Bile duct (tissue), 1 donor: ENCODE measurements around the gene ADAMTS17.

DNA sequence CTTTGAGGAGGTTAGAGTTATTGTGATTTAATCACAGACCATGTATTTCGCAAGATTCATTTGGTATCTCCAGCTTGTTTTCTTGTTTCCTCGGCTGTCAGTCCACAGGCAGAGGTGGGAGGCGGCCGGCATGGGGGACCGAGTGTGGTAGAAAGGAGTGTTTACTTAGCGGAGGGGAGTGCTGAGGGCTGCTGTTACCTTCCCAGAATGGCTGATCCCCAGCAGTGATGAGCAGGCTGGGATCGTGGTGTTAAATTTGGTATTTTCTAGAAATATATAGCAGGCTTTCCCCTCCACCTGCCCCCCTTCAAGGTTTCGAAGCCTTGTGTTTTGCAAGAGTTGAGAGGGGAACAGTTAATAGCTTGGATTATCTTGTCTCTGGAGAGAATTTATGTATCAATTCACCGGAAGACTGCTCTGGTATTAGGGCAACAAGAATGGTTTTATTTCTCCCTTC lies 151.2 kb downstream of the IGF1R start:
- PRO-cap = no peak

DNA sequence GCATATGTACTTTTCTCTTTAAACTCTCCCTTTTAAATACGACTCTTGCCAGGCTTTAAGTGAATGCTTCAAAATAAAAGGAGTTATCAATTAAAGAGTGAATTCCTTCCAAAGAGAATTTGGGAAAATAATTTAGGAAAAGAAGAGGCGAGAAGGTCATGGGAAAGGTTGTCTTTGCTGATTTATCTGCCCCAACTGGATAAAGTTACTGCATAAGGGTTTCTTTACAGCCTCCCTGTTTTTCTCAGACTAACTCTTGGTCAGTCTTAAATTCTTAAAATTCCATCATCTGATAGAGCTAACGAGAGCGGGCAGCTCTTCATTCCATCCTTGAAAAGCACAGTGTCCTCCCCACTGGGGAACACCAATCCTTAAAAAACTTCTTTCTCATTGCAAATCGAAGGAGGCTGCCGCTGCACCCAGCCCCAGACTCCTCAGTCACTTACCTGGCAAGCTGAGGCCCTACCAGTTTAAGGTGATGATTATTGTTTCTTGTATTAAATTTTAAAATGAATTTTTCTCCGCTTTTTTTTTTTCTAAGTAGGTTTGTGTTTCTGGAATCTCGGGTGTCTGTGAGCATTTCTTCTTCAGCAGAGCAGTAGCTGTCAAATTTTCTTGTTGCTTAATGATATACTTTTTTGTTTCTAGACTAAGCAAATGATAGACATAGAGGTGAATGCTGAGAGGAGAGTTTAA lies 107.2 kb downstream of the PGPEP1L start:
- PRO-cap = no peak

DNA sequence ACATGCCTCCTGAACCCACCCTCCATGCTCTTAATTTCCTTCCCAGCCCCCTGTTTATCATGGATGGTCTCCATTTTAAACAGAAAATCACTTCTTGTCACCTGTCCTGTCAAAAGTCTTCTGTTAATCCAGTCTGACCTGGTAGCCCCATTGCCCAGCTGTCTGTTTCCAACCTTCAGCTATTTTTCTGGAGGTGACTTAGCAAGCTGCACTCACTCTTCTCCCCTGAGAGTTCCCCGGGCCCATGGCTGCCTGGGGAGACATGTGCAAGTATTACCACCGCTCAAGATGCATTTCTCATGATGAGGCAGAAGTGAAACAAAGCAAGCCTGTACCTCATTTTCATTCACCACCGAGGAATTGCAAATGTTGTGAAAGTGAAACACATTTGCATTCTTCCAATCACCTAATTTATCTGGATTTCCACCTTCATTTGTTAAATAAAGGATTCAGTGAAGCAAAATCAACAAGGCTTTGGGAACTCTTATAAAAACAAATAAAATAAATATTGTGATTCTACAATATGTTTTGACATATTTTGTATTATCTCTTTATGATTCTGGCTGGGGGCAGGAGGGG lies 14.5 kb upstream of the SYNM start:
- PRO-cap = no peak

GRCh38 chr15:99105397-99106420 lies 829 bp downstream of the SYNM start:
- PRO-cap = no peak

- PRO-cap = no peak
Observed at GRCh38 chr15:99132081-99133272, 27.6 kb downstream of the SYNM start.

DNA sequence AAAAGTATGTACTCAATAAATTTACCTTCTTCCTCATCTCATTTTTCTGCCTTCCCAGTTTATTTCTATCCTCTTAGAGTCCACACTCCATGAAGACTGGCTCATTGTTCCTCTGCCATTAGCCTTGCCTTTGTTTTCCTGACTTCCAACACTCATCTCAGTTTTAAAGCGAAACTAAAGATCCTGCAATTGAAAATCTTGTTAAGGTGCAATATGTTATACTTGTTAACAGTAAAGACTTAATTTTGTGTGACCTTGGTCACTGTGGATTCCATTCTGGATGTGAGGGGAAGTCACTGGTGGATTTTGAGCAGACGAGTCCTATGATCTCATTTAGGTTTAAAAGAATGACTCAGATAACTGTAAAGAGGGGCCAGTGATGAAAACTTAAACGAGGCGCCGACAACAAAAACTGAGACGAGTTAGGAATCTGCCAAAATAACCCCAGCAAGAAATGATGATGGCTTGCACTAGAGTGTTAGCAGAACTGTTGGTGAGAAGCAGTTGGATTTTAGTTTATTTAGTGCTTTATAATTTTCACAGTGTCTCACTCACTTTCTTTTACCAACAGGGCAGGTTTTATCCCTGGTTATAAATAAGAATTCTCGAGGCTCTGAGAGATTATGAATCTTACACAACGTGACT lies 56.4 kb downstream of the LRRC28 start:
- PRO-cap = no peak

DNA sequence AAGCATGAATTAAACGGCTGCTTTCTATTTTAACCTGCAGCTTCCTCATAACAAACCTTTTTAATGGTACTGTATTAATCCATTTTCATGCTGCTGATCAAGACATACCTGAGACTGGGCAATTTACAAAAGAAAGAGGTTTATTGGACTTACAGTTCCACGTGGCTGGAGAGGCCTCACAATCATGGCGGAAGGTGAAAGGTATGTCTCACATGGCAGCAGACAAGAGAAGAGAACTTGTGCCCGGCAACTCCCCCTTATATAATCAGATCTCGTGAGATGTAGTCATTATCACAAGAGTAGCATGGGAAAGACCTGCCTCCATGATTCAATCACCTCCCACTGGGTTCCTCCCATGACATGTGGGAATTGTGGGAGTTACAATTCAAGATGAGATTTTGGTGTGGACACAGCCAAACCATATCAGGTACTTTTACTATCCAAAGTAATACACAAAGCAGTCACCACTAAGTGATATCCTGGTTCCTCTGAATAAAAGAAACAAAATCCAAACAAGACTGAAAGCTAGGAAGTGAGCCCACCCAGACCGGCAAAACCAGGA lies 149.9 kb downstream of the LRRC28 start:
- PRO-cap = no peak

DNA sequence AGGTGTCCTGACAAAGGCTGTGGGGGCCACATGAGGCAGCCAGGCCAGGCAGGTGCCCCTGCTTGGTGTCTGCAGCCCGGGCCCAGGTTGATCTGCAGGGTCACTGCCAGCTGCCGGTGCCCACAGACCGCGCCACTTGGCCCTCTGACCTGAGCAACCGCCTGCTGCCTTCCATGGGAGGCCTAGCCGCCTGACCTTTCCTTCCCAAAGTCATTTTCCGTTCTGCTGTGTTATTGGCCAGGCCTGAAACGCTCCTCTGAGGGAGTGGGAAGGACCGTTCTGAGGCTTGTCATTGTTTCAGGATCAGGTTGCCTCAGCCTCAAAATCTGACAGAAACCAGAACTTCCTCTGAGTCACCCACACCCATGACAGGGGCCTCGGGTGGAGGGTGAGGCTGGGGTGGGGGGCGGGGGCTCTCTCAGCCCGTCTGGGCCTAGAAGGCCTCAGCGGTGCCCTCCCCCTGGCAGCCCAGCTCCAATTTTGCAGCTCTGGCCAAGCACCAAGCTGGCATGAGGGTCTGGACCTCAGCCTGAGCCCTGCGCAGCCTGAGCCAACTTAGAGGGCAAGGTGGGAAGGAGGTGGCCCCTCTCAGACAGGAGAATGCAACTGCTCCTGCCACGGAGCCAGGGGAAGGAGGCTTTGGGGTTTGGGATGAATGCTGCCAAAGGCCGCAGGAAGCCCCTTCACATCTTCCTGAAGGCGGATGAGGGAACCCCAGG lies 140.6 kb upstream of the MEF2A start:
- PRO-cap = no peak

- PRO-cap = unidirectional peak, minus-strand start at chr15:99451169
Observed at GRCh38 chr15:99450553-99451390, 115.0 kb upstream of the MEF2A start.

- PRO-cap = no peak
Observed at GRCh38 chr15:99466815-99467111, 99.0 kb upstream of the MEF2A start.

DNA sequence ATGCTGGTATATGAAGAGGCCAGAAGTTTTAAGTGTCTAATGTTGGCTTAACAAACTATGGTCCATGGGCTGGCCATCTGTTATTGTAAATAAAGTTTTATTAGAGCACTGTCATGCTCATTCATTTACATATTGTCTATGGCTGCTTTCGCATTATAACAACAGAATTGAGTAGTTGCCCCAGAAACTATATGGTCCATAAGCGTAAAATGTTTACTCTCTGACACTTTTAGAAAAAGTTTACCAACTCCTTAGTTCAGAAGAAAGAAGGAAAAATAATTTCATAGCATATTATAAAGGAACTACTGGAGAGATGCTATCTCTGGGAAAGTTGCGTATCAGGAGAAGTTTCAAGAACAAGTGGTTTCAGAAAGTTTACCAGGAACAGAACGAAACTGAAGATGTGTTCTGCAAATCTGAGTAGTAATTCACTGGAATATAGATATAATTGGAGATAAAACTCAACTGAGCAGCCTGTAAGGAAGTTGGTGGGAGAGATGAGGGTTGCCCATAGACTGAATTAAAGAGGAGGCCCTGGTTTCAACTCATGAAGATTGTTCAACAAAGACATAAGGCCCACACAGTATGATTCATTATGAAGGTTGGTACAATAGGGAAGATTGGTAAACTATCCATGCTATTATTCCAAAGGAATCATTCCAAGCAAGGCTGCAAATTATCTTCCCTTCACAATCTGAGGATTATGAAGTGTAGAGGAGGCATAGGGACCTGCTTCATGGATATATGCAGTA lies 68.1 kb downstream of the MEF2A start:
- PRO-cap = no peak

- PRO-cap = no peak
Observed at GRCh38 chr15:100211983-100212603, 129.7 kb downstream of the ADAMTS17 start.

- PRO-cap = bidirectional peak, plus-strand start at chr15:100342233, minus-strand start at chr15:100342001
Observed at GRCh38 chr15:100341799-100342553, at the start of gene ADAMTS17. TSS of gene ADAMTS17 (minus strand) at chr15:100341975.

- PRO-cap = no peak
Observed at GRCh38 chr15:100687911-100688283, 85.5 kb downstream of the ASB7 start.

DNA sequence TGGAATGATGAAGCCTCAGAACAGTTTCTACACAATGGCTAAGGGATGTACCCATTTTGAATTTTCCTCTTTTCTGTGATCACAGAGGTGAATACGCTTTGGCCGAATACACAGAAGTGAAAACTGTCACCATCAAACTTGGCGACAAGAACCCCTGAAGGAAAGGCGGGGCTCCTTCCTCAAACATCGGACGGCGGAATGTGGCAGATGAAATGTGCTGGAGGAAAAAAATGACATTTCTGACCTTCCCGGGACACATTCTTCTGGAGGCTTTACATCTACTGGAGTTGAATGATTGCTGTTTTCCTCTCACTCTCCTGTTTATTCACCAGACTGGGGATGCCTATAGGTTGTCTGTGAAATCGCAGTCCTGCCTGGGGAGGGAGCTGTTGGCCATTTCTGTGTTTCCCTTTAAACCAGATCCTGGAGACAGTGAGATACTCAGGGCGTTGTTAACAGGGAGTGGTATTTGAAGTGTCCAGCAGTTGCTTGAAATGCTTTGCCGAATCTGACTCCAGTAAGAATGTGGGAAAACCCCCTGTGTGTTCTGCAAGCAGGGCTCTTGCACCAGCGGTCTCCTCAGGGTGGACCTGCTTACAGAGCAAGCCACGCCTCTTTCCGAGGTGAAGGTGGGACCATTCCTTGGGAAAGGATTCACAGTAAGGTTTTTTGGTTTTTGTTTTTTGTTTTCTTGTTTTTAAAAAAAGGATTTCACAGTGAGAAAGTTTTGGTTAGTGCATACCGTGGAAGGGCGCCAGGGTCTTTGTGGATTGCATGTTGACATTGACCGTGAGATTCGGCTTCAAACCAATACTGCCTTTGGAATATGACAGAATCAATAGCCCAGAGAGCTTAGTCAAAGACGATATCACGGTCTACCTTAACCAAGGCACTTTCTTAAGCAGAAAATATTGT lies 4.3 kb upstream of the LRRK1 start:
- PRO-cap = no peak

DNA sequence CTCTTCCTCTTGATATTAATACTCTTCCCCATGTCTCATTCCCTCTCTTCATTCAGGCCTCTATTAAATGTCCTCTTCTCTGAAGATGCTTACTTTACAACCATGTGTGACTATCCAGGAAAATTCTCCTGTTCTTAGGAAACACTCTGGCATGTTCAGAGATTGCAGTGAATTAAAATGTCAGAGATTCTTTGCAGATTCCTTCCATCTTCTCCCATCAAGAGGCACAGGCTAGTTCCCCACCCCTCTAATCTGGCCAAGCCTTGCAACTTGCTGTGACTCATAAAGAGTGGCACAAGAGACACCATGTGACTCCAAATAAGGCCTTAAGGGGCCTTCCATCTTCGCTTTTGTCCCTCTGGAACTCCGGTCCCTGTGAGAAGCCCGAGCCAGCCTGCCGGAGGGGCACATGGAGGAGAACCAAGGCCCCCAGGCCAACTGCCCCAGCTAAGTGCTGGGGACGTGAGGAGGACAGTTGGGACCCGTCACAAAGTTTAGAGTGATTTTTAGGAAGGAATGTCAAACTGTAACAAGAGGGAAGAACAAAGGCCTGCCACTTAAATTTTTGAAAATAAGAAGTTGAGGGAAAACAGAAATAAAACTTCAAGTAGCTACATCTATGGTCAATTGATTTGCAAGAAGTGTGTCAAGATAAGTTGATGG lies 128.3 kb downstream of the CHSY1 start:
- PRO-cap = no peak

GRCh38 chr15:101299224-101299479 lies 4.1 kb upstream of the SNRPA1 start:
- PRO-cap = no peak

- PRO-cap = no peak
Observed at GRCh38 chr15:101324431-101324948, 29.4 kb upstream of the SNRPA1 start.

GRCh38 chr15:101357101-101357822 lies 62.2 kb upstream of the SNRPA1 start:
- PRO-cap = bidirectional peak, plus-strand start at chr15:101357619, minus-strand start at chr15:101357507

- PRO-cap = no peak
Observed at GRCh38 chr15:101376870-101377785, 82.1 kb upstream of the SNRPA1 start.